Calu3 (cell line): ENCODE measurements around the genes TLE1, SPATA31D4 and GKAP1.

- PRO-cap: bidirectional peak, plus-strand start at chr9:81688983, minus-strand start at chr9:81688894; bidirectional peak, plus-strand start at chr9:81690019, minus-strand start at chr9:81689542
Measured at GRCh38 chr9:81688782-81689687, at the start of gene TLE1. TLE1 (minus strand) TSS chr9:81689547.

DNA sequence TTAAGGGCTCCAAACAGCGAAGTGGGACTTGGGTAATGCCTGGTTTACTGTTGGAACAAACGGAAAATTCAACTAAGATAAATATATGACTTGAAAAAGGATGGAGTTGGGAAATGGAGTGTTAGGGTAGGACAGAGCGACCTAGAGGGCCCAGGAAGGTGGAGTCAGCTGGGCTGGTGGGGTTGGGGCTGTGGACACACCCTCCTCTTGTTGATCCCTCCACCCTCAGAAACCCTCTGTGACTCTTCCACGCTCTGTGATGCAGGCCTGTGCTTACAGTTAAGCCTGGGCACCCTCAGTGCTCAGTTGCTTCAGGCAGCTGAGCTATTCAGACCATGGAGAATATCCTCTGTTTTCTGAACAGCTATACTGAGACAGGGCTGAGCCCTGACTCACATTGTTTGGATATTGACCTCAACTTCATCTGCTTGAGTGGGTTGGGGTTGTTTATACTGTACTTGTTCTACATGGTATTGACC, at the start of gene SPATA31D4:
Gene SPATA31D4, plus strand, starts transcription at position 250 of the 479 bp plus-strand sequence.
- PRO-cap: no peak

DNA sequence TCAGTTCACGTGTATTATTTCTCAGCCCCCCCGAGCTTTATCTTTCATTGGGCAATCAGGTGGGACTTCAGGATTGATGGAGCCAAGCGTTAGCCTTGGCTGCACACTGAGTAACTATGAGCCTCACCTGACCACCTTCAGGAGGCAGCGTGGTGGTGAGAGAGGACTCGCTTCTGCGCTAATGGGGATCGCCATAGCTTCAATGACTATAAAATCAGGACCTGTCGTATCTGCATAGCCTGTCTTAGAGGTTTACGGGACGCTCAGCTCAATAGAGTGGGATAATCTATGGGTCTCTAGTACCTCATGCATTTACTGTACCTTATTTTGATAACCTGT, 157.1 kb upstream of the RASEF start:
- PRO-cap: no peak

DNA sequence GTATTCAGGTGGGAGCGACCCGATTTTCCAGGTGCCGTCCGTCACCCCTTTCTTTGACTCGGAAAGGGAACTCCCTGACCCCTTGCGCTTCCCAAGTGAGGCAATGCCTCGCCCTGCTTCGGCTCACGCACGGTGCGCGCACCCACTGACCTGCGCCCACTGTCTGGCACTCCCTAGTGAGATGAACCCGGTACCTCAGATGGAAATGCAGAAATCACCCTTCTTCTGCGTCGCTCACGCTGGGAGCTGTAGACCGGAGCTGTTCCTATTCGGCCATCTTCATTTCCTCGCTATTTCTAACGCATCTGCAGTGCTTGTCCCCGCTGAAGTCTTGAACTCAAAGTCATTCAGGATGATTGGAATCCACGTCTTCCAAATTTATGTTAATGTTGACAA, 165.7 kb upstream of the RASEF start:
- PRO-cap: no peak

GRCh38 chr9:83657190-83657975, 34.4 kb downstream of the IDNK start:
- PRO-cap: no peak

DNA sequence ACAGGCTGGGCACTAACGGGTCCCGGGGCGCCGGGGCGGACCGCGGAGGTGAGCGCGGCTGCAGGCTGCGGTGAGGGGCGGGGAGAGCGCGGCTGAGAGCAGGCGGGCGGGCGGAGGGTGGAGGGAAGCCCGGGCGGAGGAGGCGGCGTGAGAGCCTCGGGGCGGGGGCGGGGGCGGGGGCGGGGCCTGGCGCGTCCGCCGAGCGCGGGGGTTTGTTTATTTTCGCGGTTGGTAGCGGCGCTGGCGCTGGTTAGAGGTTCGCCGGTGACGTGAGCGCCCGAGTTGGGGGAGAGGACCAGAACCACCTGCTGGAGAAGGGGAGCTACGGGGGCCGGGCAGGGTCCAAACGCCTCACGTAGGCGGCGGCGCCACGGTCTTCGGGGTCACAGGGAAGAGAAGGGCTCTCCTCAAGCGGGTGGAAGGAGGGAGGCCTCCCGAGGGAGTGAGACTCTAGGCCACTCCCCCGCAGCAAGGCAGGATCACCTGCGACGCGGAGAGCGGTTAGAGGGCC, at the start of gene GKAP1:
Gene GKAP1, minus strand, starts transcription at position 90 of the 511 bp plus-strand sequence.
- PRO-cap: bidirectional peak, plus-strand start at position 345 of the sequence, minus-strand start at position 88 of the sequence

- PRO-cap: bidirectional peak, plus-strand start at chr9:83979748, minus-strand start at chr9:83979627
Measured at GRCh38 chr9:83979294-83980046, 545 bp downstream of the HNRNPK start.

GRCh38 chr9:84002309-84002652, 21.7 kb downstream of the RMI1 start:
- PRO-cap: no peak

DNA sequence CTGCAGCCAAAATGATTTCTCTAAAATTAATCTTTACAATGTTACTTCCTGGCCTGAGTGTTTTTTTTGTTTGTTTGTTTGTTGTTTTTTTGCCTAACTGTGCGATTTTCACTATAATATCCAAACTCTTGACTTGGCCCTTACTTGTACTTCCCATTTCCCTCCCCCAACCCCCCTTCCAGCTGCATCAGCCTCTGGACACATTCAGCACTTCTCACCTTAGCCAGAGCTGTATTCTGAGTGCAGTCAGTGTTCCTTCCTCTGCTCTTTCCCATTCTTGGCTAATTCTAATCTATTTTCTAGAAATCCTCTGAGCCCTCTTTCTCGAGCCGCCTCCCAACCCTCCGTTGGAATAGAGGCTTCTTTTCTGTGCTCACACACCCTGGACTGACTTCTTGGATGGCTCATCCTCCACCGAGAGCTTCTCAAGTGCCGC, 188.8 kb downstream of the NTRK2 start:
- PRO-cap: no peak

- PRO-cap: no peak
Measured at GRCh38 chr9:85716357-85716963, 25.3 kb downstream of the AGTPBP1 start.

GRCh38 chr9:86000367-86000639, 59.4 kb downstream of the NAA35 start:
- PRO-cap: no peak

DNA sequence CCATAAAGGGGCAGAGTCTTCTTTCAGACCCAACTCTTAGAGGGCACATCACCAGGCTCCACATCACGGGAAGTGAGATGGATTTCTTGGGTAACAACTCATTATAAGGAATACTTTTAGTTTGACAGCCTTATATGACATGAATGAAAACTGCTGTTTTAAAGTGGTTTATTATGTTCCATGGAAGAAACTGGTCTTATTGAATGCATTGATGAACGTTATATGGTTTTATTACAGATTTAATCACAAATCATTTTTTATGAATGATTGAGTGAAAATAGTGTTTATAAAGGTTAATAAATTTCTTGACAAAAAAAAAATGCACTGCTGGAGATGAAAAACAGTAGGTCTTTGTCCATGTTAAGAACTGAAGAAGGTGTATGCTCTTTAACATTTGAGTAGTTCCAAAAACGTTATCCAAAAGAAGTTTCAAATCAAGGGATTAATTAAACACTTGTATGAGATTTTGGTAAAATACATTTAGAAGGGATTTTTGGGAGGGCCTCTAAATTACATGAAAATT, 77.3 kb downstream of the GOLM1 start:
- PRO-cap: no peak

DNA sequence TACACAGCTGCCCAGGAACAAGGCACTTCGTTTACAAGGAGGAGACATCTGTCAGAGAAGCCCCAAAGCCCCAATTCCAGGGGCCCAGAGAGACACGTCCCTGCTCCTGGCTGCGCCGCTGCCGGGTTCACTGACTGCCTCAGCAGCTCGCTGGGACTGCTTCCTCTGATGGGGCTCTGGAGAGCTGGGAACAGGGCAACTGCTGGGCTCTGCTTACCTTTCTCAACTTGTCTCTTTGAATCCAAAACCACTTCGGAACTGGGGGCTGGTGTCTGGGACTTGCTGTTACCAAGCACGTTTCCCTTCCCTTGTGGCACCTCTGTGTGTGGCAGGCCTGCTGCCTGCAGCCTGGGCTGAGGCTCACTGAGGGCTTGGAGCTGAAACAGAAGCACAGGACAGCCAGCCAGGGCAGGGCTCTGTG, 63.2 kb downstream of the GOLM1 start:
- PRO-cap: no peak

DNA sequence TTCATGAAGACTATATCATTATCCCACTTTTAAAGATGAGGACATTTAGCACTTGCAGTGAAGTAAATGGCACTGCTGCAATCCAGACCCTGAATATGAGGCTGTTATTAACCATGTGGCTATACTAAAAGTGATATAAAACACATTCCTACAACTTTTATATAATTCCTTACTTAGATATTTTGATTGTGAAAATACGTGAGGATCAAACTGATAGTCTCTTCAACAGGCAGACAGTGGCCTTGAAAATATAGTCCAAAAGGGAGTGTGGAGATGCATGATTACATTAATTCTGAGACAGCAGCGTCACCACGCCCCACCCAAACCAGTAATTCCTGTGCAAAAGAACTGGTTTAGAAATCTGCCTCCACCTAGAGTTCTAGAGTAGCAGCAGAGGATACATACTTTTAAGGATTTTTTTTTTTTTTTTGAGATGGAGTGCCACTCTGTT, 1.5 kb upstream of the TUT7 start:
- PRO-cap: no peak

- PRO-cap: no peak
Measured at GRCh38 chr9:86507484-86507706, 153.2 kb upstream of the TUT7 start.

GRCh38 chr9:86611630-86612170, 257.5 kb upstream of the TUT7 start:
- PRO-cap: no peak

- PRO-cap: no peak
Measured at GRCh38 chr9:86945108-86945897, 2.0 kb downstream of the GAS1 start.

DNA sequence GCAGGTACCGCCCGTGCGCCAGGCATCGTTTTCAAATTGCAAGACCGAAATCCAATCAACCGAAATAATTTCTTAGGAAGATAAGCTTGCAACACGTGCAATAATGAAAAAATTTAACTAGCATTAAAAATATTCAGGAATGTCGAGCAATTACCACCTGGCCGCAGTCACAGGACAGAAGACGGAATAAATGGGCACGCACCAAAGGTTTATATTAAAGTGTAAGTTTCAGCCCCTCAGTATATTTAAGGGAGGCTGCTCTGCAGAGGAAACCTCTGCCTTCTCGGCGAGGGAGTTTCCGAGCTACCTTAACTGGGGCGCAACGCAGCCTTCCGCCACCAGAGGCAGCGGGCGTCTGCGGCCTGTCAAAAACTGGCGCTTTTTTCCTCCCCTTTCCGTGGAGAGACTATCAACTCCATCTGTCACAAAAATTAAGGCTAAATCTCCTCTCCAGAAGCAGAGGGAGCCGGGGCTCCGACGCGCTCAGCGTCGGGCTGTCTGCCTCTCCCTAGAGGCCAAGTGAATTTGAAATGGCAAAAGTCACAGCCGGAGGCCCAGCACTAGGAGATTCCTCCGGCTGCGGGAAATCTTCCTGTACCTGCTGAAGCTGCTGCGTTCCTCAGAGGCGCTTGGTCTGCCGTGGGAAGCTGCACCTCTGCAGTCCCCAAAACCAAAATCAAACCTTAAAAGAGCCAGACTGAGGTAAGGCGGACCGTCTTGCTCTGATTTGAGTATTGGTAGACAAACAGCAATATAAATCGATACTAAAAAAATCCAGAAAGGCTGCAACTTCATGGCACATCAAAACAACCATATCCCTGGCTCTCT, 1.2 kb upstream of the GAS1 start:
- PRO-cap: no peak

- PRO-cap: no peak
Measured at GRCh38 chr9:87396039-87396573, 101.6 kb upstream of the DAPK1 start.

GRCh38 chr9:87407795-87408488, 89.7 kb upstream of the DAPK1 start:
- PRO-cap: bidirectional peak, plus-strand start at chr9:87408433, minus-strand start at chr9:87408086